ENCODE measurements around a stretch of chr17.

DNA sequence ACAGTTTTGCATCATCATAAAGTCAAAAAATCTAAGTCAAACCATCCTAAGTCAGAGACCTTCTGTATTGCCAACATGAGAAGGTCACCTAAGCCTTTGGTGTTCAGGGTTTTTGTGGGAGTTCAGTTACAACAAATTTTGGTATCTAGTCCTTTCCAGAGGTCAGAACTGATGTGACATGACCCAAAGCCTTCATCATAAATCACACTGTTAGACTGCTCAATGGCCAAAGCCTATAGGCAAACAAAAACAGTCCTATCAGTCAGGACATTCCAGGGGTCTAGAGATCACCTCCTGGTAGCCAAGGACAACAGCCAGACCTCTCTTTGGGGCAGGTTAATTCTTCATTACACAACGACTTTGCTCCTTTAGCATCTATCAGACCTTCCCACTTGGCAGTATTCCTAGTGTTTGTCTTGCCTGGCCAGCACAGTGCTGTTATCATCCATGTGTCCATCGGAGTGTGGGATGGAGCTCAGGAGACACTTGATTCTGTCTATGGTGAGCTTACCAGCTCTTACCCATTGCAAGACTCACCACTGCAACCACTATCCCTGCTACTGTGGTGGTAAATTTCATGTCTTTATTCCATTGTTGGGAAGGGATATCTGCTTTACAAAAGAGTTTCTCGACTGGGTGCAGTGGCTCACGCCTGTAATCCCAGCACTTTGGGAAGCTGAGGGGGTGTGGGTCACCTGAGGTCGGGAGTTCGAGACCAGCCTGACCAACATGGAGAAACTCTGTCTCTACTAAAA lies 95.6 kb upstream of the DHX40 start:
- PRO-cap = no peak

GRCh38 chr17:59647954-59648605 lies 28.4 kb downstream of the CLTC start:
- PRO-cap = no peak

DNA sequence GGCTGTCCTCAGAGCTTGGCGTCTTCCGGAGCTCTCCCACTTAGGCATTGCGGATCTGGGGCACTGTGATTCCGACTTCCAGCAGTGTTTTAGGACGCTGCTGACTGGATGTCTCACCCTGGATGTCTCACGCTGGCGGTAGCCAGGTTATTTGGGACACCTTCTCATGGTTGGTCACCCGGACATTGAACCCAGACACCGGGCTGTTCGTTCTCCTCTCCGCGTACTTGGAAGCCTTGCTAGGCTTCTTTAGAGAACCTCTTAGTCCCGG lies 270 bp downstream of the VMP1 start:
- PRO-cap = no peak

DNA sequence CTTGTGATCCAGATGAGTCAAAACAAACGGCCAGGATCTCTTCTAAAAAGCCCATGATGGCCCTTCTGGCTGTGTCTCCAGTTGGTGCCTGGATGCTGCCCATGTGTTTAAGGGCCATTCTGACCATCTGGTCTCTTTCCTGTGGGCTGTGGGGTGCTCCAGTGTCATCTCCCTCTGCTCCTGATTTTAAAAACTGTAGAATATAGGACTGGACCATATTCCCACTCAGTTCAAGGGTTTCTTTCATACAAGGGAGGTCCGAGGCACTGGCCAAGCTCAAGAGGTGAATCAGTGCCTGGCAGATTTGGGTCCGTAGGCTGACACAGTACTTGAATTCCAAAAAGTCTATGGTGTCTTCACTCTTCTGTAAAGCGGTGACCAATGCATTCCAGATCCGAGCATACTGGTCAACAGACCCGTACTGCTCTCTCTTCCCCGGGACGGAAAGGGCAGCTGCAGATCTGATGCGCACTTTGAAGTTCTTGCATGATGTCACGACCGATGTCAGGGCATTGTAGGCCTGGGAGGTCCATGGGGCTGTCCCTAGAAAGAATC lies 35.1 kb downstream of the HEATR6 start:
- PRO-cap = no peak

DNA sequence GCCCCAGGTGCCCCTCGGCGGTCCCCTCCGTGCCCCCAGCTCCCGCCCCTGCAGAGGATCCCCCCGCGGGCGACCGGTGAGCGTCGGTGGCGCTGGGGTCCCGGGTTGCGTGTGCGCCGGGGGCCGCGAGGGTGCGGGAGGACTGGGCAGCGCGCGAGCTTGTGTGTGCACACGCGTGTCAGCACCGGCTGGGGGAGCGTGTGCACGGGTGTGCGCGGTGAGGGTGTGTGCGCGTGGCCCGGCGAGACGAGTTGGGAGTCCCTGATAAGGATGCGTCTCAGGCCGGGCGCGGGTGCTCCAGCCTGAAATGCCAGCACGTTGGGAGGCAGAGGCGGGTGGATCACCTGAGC lies 313 bp downstream of the CA4 start:
- PRO-cap = no peak

DNA sequence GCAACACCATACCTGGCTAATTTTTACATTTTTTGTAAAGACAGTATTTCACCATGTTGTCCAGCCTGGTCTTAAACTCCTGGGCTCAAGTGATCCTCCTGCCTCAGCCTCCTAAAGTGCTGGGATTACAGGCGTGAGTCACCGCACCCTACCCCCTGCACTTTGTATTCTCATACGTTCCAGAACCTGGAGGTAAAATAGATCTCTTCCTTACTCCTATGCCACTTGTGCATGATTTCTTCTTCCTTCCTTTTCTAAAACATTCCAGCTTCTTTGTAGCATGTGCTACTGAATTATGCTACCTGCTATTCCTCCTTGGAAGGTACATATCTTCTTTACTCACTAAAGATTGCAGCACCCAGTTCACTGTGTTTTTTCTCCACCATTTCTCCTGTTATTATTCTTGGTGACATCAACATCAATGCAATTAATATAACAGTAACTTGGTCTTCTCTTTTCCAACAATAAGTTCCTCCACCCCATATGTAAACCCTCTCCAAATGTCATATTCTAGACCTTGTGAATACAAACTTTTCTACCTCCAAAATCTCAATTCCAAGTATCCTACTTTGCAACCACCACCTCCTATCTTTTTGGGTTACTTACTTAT lies 44.5 kb downstream of the CA4 start:
- PRO-cap = no peak

DNA sequence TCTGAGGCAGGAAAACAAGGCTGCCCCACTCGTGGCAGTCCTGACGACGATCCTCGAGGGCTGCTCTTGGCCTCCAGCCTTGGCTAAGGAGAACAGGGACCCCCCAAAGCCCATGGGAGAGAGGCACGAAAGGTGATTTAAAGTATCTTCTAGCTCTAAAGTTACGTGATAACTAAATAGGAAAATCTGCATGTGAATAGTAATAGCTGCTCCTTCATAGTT lies 81.7 kb downstream of the CA4 start:
- PRO-cap = no peak

GRCh38 chr17:60625835-60626034 lies 25.7 kb downstream of the PPM1D start:
- PRO-cap = no peak

DNA sequence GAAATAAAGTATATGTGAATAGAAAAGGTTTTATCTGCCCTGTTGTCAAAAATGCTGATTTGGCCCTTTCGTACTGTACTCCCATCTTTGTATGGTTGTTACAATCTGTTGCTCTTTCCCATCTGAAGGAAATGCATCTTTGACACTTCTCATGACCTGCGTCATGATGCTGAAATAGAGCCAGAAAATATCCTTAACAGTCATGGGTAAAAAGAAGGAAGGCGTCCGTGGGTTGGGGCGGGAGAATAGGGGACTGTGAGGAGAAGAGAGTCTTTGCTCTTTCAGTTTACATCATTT lies 327.7 kb downstream of the BCAS3 start:
- PRO-cap = no peak

- PRO-cap = no peak
Observed at GRCh38 chr17:61188872-61189629, 210.6 kb upstream of the TBX2 start.

DNA sequence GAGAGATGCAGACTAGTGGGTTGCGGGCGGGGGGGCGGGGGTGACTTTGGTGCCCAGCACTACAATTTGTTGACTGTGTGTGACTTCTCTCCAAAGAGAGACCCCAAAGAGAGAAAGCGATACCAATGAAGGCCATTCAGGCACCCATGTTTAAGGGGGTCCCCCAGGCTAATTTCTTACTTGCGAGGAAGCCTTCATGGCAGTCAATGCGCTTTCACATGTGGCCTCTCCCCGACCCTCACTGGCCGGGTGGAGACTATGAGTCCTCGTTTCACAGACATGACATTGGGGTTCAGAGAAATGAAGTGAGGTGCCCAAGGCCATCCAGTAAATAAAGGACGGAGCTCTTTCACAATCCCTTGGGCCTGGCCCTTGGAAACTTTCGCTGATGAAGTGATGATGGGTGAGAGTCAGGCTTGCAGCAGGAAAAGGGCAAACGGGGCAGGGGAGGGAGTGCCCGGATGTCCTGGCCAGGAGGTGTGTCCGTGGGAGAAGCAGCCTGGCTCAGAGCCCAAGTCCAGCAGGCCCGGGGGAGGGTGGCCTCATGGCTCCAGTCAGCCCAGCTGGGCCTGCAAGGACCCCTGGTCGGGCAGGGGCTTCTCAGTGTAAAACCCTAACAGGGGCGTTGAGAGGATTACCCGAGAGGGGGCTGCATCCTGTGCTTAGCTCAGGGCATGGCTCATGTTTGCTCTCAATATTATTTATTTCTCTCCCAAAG lies 14.6 kb downstream of the TBX2 start:
- PRO-cap = no peak

- PRO-cap = no peak
Observed at GRCh38 chr17:61416680-61417431, 17.2 kb downstream of the TBX2 start.

- PRO-cap = no peak
Observed at GRCh38 chr17:61457965-61458503, 5.8 kb downstream of the TBX4 start.

- PRO-cap = no peak
Observed at GRCh38 chr17:61479855-61480412, 27.7 kb downstream of the TBX4 start.

DNA sequence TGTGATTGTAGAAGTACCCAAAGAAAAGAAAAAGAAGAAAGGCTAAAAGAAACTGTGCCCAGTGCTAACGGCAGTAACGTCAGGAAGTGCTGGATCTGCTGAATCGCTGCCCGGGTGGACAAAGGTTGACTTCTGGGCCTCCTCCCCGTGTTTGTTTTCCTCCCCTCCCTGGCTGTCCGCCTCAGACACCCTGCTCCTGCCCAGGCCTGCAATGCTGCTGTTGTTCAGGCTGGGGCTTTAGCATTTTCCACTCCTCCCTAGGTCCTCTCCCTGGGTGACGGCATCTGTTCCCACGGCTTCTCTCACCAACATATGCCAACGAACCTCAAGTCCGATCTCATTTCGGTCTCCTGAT lies 37.1 kb downstream of the TBX4 start:
- PRO-cap = no peak

DNA sequence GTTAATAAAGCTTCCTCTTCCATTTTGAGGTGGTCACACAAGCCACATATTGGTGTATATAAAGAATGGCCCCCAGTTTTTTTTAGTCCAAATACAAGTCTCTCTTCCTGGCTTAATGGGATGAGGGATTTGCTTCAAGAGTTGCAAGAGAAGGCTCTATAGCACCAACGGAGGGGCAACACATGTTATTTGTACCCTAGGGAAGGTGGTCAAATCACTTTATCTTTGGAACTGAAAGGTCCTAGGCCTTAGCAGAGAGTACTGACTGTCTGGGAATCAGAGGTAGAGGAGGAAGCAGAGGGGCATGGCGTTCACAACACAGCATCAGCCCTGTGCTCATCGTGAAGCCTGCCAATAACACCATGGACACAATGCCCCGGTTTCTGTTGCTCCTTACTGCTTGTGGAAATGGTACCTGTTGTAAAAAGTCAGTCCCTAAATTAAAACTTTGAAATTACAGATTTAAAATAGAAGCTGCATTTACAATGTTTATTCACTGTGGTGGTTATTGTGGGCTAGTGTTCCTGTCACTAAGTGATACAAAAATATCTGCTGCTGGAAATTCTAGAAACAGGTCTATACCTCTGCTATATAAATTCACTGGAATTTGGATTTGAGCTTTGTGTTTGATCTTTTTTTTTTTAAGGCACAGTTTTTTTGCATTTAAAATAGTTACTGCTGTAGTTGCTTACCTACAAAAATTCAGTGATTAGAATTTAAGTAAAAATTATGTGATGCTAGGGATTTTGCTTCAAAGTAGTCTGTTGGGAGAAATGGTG lies 24.4 kb upstream of the MRC2 start:
- PRO-cap = no peak

GRCh38 chr17:62626575-62627612 lies 576 bp upstream of the MRC2 start:
- PRO-cap = unidirectional peak, plus-strand start at chr17:62626866; unidirectional peak, plus-strand start at chr17:62627125; unidirectional peak, plus-strand start at chr17:62627391

DNA sequence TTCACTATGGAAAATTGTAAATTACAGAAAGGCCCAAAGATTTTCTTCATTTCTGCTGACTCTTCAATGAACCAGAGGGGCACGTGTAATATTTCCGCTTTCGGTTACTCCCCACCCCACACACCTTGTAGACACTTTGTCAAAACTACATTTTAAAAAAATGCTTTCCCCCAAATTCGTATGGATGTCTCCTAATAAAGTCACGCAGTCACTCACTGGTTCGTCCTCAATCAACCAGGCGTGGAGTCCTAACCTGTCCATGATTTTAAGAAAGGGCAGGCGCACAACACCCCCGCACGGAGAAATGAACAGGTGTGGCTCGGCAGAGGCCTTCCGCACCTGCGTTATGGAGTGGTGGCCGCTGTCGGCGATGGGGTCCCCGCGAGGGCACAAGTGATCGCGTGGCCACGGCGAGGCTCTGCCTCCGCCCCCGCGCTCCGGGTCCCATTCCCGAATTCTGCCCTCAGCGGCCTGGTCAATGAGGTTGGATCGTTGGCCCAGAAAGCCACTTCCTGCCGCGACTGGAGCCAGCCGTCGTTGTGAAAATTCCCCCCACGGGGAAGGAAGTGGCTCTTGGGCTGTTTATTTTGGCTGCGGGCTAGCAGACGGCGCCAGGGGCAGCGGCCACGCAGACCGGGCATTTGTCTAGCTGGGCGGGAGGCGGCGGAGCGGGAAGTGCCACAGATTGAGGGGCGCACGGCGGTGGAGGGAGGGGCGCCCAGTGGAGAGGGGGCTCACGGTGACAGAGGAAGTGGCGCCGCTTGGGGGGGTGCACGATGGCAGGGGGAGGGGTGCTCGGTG lies 24.7 kb downstream of the MRC2 start:
- PRO-cap = no peak

GRCh38 chr17:62665757-62666881 lies 38.6 kb downstream of the MRC2 start:
- PRO-cap = no peak

- PRO-cap = no peak
Observed at GRCh38 chr17:62681367-62681910, 54.0 kb downstream of the MRC2 start.

All from mesenteric fat pad (tissue), 1 donor.